Renal cortical epithelial cell (primary cell): ENCODE results near the gene RAB7A.

DNA sequence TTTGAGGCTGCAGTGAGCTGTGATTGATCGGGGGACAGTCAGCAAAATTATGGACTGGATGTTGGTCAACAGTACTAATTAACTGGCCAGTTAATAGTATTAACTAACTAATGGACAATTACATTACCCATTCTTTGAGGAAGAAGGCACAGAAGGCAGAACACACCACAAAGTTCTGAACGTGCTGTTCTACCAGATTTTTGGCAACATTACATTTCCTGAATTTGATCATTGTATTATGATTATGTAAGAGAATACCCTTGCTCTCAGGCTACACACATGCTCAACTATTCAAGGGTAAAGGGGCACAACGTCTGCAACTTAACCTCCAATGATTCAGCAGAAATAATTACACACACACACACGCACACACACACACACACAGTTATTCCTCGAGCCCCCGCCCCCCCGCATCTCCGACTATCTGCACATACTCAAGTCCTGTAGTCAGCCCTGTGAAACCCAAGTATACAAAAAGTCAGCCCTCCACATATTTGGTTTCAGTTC is 26.9 kb downstream of the RPN1 start:
- RRBS = no CpG with 5 or more reads among the region's 8 CpGs

DNA sequence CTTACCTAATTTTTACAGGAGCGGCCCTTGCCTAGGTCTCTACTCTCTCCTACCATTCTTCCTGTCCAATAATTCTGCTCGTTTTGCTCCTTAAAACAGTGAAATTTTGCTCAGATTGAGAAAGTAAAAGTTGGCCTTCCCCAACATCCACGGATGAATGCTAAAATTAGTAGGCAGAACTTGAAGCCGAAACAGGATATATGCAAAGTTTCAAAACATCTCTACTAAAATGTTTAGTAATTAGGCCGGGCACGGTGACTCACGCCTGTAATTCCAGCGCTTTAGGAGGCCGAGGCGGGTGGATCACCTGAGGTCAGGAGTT is 711 bp upstream of the RPN1 start:
- RRBS = no CpG with 5 or more reads among the region's 10 CpGs

DNA sequence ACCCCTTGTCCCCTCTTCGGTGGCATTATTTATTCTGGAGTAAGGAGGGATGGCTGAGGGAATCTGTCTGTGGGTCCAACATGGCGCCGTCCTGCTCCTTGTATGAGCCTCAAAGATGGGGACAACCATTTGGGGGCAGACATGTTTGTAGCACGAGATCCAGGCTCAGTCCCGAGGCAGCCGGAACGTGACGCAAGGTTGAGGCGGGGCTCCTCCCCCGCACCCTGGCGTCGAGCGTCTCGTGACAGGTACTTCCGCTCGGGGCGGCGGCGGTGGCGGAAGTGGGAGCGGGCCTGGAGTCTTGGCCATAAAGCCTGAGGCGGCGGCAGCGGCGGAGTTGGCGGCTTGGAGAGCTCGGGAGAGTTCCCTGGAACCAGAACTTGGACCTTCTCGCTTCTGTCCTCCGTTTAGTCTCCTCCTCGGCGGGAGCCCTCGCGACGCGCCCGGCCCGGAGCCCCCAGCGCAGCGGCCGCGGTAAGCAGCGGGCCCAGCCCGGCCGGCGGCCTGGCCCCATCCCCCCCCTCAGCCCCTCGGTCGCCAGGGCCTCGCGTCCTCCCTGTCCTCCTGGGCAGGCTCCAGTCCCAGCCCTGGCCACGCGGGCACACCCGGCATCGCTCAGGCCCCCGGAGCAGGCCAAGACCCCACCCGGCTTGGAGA is at the start of gene RAB7A:
RAB7A (plus strand) TSS at position 298 of the 657 bp plus-strand sequence.
- RRBS = 2% methylated on average over 7 of the region's 55 CpGs

- RRBS = no CpG with 5 or more reads among the region's 4 CpGs
Observed at GRCh38 chr3:128750883-128751298, 24.9 kb downstream of the RAB7A start.

- RRBS = no CpG with 5 or more reads among the region's 1 CpG
Observed at GRCh38 chr3:128808772-128809024, 70.7 kb upstream of the ACAD9 start.

DNA sequence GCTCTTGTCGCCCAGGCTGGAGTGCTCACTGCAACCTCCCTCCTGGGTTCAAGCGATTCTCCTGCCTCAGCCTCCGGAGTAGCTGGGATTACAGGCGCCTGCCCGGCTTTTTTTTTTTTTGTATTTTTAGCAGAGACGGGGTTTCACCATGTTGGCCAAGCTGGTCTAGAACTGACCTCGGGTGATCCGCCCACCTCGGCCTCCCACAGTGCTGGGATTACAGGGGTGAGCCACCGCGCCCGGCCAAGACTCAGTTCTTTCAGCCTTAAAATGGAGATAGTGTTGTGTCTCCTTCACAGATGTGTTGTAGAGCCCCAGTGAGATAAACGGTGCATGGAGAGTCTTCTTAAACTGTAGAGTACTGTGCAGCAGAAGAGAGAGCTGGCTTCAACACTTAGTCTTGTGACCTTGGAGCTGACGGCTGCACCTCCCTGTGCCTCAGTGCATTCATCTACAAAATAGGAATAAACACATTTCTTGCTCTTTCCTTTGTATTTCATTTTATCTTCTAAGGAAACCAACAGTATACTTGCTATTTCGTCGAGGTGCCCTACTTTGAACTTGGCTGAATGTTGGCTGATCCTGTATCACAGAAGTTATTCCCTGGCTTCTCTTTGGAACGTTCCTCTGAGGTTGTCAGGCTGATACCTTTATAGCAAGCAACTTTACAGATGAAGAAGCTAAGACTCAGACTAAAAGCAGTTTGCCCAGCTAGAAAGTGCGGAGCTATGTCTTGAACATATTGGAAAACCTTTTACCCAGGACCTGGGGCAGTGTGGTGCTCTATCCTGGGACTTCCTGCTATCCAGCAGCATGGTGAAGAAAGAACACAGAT is 1.2 kb downstream of the ACAD9 start:
- RRBS = no CpG with 5 or more reads among the region's 18 CpGs

- RRBS = no CpG with 5 or more reads among the region's 6 CpGs
Observed at GRCh38 chr3:128884389-128884877, 5.0 kb downstream of the ACAD9 start.

DNA sequence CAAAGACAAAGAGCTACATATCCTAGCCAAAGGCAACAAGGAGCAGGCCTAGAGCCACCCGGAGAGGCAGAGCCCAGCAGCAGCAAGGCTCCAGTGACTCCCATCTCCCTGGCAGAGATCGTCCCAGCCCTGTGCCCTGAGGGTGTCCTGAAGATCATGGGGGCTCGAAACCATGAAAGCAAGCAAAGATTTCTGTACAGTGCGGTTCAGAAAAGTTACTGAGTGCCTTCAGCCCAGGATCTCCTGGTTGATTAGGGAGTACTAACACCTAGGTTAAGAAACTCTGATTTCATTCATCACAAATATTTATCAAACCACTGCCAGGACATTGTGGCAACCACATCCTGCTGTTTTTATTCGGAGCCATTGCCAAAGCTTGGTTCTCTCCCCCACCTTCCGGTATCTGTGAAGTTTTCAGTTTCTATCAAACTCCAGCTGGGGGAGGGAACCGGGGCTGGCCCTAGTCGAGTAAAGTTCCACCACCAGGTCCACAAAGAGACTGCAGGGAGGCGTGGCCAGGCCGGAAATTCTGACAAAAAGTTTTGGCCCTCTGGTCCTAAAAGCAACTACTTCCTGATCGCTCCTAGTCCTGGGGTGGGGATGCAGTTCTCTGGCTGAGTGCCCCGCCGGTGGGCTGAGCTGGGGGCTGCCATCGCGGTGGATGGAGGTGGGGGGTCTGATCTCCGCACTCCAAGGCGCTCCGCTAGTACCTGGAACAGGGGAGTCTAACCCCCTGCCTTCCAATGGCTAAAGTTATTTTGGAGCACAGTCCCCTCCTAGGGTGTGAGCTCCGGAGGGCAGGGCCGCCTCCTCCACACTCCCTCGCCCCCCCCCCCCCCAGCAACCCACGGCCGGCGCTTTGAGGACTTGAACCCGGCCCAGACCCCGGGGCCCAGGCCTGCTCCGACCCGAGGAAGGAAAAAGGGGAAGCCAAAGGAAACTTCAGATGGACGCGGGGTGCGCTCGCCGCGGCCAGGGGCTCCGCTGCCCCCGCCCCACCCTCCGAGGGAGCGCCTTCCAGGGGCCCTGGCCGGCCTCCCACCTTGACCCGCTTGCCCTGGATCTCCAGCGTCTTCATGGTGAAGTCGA is 1.0 kb downstream of the RAB43 start:
- RRBS = 2% methylated on average over 12 of the region's 42 CpGs

- RRBS = no CpG with 5 or more reads among the region's 10 CpGs
Observed at GRCh38 chr3:129161906-129162473, 1.1 kb upstream of the ISY1 start.

GRCh38 chr3:129175844-129176703 is 7.6 kb downstream of the CNBP start:
- RRBS = no CpG with 5 or more reads among the region's 4 CpGs

- RRBS = 95% methylated on average over 2 of the region's 18 CpGs
Observed at GRCh38 chr3:129257149-129258003, 8.0 kb downstream of the COPG1 start.

DNA sequence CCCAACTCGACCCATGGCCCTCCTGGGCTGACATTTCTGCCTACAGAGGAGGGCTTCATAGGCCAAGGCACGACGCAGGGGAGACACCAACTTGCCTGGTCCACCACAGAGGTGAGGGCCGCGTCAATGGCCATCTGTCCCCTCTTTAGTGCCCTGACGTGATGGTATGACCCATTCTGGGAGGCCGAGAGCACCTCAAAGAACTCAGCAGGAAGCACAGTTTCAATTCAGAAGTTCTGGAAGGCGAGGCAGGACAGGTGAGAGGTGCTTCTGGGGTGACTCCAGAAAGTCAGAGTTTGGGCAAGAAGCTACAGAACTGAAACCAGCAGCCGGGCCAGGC is 7.6 kb upstream of the H1-10 start:
- RRBS = no CpG with 5 or more reads among the region's 9 CpGs

GRCh38 chr3:129433284-129434050 is 5.0 kb upstream of the EFCAB12 start:
- RRBS = no CpG with 5 or more reads among the region's 7 CpGs

DNA sequence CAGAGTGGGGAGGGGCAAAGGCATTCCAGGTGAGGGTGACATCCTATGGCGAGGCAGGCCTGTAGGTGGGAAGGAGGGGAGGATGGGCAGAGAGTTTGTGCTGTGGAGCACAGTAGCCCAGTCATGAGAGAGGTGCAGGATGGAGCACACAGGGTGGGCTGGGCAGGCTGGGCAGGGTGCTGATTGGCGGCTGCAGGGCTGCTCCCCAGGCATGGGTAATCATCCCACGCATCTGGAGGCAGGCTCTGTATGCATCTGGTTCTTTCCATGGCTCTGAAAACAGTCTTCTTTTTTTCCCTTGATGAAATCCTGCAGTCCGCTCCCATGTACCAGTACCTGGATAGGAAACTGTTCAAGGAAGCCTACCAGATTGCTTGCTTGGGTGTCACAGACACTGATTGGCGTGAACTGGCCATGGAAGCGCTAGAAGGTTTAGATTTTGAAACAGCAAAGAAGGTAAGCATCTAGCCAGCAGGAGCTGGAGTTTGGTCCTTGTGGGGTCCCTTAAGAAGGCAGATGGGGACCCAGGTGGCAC is 40.4 kb upstream of the RHO start:
- RRBS = no CpG with 5 or more reads among the region's 6 CpGs

DNA sequence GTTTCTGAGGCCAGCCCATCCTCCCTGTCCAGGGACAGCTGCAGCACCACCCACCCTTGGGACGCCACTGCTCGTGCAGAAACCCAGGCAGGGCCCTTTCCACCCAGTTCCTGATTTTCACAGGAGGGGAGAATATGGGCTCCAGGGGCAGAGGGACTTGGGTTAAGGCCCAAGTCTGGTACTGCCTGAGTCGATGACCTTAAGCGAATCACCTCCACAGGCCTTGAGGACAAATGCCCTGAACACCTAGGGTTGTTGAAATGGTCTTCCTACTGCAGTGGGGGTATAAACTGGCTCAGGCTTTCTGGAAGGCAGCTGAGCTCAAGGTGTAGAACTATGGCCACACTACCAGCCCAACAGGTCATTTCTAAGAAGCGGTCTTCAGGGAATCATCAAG is 23.5 kb downstream of the PLXND1 start:
- RRBS = no CpG with 5 or more reads among the region's 5 CpGs

DNA sequence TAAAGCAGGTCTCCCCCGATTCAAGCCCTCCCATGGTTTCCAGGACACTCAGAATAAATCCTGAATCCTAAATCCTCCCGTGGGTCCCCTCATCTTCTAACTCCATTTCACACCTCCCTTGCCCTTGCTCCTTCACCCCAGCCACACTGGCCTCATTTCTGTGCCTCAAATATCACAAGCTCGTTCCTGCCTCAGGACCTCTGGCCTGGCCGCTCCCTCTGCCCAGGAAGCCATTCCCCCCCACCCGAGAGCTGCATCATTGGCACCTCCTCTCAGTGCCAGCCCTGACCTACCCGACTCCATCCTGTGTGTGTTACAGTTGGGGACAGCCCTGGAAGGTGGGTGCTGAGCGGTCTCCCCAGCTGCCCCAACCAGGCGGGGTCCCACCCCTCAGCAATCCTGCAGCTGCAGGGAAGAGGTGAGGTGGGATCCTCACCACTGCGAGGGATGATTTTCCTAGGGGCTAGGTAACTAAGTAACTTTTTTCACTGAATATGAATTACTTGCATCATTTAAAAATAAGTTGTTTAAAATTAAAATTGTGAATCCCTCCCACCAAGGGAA is 14.5 kb downstream of the PLXND1 start:
- RRBS = no CpG with 5 or more reads among the region's 9 CpGs

- RRBS = no CpG with 5 or more reads among the region's 19 CpGs
Observed at GRCh38 chr3:129592666-129593199, 13.7 kb downstream of the PLXND1 start.

DNA sequence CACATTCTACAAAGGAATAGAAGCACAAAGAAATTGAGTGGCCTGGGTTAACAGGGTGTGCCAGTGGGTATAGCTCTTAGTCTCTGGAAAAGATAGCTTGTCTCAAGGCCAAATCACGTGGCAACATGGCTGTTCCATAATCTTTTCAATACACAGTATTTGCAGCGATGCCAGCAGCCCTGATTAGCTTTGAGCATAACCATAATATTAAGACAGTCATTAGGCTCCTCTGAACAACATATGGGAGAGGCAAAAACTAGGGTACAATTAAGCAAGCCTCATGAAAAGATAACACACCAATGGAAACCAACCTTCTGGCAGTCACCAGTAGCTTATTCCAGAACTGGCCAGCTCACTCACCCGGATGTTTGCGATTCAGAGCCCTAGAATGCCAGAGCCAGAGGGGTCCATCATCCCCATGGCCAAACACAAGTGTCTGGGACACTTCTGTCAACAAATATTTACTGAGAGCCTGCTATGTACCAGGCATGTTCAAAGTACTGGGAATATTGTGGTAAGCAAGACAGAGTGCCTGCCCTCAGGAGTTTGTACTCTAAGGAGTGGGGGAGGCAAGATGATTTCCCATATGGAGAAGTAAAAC is 48.8 kb upstream of the PLXND1 start:
- RRBS = no CpG with 5 or more reads among the region's 4 CpGs